Measurements from ENCODE around the gene C12orf43.

DNA sequence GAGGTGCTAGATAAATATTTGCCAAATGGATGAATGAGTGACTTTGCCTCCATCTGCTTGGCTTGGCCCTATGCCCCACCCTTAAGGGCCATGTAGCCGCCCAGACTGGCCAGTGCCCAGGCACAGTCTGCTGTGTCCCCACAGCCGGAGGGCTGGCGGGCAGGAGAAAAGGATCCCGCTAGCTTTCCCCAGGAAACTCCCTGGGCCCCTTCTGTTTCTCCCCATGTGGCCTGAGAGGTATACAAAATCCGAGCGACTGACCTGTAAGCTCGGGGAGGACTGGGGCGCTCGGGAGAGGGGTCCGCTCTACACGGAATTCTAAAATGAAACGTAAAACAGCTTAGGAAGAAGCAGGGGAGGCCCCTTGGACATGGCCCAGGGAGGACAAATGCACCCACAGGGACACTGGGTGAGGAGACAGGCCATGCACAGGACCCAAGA lies 17.9 kb downstream of the MSI1 start:
- PRO-cap, result no peak

GRCh38 chr12:120428828-120429268 lies 9.1 kb upstream of the COX6A1 start:
- PRO-cap, result no peak

DNA sequence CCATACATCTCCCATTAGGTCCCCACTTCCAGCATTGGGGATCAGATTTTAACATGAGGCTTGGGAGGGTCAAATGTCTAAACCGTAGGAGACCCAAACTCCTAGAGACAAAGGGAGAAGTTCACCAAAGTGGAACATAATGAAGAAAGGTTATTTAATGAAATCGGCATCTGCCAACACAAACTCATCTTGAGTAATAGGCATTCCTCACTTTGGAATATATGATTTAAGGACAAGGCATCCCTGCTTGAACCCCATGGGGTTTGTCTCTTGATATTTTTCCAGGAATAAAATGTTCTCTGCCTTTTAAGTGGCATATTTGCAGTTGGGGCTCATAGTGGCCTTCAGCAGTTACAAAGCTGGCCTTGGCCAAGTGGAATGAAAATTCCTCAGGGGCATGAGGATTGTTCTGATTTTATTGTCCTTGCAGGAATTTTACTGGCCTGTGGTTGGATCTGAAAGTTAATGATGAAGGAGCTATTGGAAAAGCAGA lies 7.1 kb downstream of the POP5 start:
- PRO-cap, result no peak

DNA sequence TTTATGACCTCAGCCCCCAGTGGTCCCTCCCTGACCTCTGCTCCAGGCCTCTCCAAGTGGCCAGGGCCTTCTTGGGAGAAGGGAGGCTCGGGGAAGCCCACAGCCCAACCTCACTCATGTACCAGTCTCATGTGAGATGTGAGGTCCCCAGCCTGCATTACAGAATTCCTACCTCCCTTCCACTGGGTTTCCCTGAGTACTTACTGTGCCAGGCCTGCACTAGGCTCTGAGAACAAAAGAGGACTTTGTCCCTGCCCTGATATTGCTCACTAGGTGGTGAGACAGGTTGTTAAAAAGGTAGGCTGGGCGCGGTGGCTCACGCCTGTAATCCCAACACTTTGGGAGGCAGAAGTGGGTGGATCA lies 9.8 kb upstream of the POP5 start:
- PRO-cap, result unidirectional peak, minus-strand start at position 170 of the sequence

GRCh38 chr12:120688655-120689313 lies 1.8 kb downstream of the MLEC start:
- PRO-cap, result no peak

DNA sequence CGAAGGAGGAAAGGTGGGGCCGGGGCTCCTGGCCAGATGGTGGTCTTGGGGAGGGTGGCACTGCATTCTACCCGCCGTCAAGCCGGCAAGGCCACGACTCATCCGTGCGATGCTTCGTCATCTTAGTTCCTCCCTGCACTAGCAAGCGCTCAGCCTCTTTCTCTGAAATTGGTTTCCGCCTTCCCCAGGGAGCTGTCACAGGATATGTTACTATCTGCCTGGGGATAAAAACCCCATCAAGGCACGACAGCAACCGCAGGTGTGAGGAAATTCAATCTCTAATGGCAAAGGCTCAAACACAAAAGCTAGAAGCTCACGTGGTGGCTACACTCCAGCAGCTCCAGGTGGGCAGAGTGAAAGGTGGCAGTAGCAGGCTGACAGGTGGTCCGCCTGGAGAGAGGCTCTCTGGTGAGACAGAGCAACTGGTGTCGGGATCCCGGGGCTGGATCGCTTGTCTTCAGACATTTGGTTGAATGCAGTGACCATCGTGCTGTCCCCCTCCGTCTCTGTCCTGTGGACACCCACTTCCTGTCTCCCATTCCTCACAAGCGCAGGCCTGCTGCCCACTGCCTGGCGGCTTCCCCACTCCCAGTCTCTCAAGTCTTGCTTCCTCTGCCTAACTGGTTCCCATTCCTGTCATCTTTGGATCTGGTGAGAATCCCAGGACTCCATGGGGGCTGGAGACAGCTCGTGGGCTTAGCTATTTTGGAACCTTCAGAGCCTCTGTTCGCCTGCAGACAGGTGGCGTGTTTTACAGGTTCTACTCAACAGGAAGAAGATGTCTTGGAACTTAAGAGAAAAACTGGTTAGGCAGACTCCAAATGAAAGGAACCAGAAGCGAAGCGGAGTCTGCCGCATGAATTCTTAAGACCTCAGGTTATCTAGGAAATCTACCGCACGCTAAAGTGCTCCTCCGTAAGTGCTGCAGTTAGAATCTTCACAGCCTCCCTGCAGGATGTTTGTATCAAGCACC lies 34.4 kb downstream of the ACADS start:
- PRO-cap, result no peak

DNA sequence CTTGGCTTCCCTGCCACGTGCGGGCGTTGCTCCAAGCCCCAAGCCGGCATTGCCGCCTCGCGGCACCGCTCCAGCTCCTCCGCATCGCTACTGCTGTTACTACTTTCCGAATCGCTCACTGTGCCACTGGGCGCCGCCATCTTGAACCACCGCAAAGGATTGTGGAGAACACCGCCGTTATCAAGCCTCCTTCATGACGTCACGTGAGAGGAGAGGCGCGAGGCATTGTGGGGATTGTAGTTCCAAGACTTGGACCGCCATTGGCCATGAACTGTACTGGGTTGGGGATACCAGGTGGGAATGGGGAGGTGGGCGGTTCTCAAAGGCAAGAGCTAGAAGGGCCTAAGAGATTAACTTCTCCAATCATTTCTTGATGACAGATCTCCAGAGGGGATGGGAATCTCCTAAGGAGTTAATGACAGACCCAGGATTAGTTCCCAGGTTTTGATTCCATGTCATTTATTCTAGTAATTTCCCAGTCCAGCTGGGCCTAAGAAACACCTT lies at the start of gene C12orf43:
TSS of gene C12orf43 (minus strand) at position 153 of the 504 bp plus-strand sequence.
- PRO-cap, result unidirectional peak, minus-strand start at position 153 of the sequence

DNA sequence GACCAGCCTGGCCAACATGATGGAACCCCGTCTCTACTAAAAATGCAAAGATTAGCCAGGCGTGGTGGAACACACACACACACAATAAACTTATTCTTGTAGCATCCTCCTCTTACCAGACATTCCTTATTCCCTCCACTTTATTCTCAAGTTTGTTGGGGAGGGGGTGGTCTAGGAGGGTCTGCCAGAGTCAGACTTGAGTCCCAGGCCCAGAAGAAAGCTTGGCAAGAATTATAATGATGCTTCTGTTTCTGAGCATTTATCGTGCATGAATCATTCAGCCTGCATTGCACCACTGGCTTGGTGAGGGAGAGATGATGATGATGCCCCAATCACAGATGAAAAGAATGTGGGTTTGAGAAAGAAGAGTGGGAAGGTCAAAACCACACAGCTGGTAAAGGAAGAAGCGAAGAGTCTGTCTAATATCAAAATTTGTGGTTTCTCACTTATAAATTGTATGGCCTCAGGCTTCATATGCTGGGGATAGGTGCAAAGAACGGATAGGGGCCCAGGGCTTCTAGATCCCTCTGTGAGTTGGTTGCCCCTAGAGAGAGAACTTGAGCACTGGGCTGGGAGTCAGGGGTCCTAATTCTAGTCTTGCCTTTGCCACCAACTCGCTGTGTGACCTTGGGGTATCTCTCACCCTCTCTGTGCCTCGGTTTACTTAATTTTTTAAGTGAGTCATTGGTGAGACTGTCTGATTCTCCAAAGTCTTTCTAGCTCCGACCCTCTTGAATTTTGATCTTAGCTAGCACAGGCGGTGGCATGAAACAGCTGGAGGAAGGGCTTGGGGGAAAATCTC lies 2.3 kb downstream of the OASL start:
- PRO-cap, result no peak

GRCh38 chr12:121210684-121211214 lies 820 bp downstream of the P2RX4 start:
- PRO-cap, result unidirectional peak, minus-strand start at chr12:121210905; unidirectional peak, minus-strand start at chr12:121211029

- PRO-cap, result no peak
Observed at GRCh38 chr12:121248225-121248992, 38.5 kb downstream of the P2RX4 start.

GRCh38 chr12:121273745-121274724 lies 22.5 kb downstream of the CAMKK2 start:
- PRO-cap, result no peak

GRCh38 chr12:121375127-121375571 lies 22.9 kb upstream of the ANAPC5 start:
- PRO-cap, result no peak

GRCh38 chr12:121404808-121405527 lies 5.0 kb downstream of the RNF34 start:
- PRO-cap, result no peak

DNA sequence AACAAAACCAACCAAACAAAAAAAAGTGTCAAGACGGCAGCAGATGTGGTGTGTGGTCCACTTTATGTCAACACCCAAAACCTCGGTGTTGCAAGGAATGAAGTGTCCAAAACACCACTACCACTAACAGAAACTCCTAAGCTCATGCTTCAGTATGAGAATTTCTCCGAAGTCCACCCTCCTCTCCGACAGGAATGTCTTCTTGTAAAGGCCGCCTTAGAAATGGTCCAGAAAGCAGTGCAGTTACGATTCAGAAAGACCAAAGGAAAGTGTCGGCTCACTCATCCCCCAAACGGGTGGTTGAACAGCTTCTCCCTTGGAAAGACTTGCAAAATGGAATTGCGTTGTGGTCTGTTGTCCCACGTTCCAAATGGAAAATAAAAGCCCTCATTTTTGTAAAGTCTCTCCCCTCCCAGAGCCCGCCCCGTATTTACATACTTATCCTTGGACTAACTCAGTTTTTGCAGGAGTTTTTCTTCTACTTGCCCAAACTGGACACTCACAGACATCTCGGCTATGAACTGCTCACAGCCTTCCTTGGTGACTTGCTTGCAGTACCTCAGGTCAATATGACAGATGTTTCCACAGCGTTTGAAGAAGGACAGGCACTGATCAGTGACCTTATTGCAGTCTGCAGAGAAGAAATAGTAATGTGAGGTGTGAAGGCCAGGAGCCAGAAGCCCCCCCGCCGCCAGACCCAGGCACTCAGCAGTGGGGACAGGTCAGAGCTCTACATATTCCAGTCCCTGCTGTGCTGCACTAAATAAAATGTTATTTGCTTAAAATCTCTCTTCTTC lies 30.1 kb downstream of the RNF34 start:
- PRO-cap, result no peak

- PRO-cap, result no peak
Observed at GRCh38 chr12:121432895-121433560, 33.1 kb downstream of the RNF34 start.

DNA sequence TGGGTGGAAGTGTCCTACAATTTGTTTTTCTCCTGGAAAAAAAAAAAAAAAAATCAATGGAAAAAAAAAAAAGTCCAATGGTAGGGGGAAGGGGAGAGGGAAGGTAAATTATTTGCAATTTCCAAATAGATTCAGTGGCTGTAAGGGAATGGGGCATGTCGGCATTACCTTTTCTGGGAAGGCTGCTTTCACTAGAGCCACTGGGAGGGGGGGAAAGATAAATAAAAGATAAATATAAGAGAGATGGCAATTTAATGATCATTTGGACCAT lies 64.1 kb downstream of the KDM2B start:
- PRO-cap, result no peak

GRCh38 chr12:121523603-121524058 lies 57.2 kb downstream of the KDM2B start:
- PRO-cap, result no peak

DNA sequence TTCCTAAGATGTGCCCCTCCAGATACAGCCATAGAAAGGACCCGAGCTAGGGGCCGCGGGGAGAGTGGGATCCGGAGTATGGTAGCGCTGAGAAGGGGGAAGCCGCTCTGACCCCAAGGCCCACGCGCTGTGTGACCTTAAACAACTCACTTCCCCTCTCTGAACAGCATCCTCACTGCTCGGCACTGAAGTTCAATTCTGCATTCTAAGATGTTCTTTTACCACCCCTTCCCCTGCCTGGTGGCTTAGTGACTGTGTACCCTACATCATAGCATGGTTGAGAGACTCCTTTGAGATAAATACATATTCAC lies 42.6 kb downstream of the KDM2B start:
- PRO-cap, result no peak

DNA sequence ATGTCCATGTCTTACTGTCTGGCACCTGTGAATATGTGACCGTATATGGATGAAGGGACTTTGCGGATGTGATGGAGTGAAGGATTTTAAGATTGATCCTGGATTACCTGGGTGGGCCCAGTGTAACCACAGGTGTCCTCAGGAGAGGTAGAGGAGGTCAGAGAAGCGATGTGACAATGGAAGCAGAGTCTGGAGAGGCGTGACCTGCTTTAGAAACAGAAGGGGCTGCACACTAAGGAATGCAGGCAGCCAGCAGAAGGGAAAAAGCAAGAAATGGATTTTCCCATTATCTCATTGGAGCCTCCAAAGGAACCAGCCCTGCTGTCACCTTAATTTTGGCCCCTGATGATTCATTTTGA lies 27.8 kb upstream of the KDM2B start:
- PRO-cap, result no peak

- PRO-cap, result no peak
Observed at GRCh38 chr12:121638521-121638751, 31.0 kb downstream of the MORN3 start.

All from vermiform appendix (tissue), 1 donor.